Paraaortic lymph node (tissue), 1 donor: ENCODE measurements around a stretch of chr3.

GRCh38 chr3:70982357-70983423 is 600.8 kb downstream of the FOXP1 start:
- PRO-cap: bidirectional peak, plus-strand start at chr3:70983044, minus-strand start at chr3:70982889

- PRO-cap: no peak
Measured at GRCh38 chr3:71025451-71025934, 558.0 kb downstream of the FOXP1 start.

GRCh38 chr3:71063318-71063859 is 520.1 kb downstream of the FOXP1 start:
- PRO-cap: no peak

DNA sequence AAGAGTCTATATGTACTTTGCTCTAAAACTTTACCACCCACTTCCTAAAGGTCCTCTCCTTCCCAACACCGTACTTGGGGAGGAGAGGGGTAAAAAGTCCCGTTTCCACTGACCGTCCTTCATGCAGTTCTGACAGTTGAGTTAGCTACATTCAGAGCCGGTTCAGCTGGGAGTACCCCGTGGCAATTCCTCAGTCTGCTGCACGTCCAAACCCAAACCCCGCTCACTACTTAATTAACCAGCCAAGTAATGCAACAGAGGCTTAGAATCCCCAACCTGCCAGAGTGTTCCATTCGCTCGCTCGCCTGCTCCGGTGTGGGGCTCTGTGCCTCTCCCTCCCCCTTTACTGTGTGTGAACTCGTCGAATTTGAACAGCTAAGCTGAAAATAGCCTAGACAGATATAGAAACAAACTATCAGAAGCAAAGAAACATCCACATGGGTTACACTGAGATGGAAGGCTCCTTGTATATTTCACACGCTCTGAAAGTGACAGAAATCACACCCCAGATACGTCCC is 519.6 kb downstream of the FOXP1 start:
- PRO-cap: bidirectional peak, plus-strand start at position 193 of the sequence, minus-strand start at position 123 of the sequence

DNA sequence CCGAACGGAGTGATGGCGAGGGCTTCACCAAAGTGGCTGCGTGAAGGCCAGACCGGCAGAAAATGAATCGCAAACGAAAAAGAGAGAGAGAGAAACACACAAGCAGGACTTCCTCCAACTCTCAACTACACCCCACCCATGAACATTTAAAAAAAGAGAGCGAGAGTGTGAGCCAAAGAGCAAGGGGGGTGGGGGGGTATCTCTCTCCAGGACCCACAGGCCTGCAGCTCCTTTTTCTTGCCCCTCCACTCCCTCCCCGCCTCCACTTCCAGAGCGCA is 519.2 kb downstream of the FOXP1 start:
- PRO-cap: bidirectional peak, plus-strand start at position 182 of the sequence, minus-strand start at position 123 of the sequence

- PRO-cap: no peak
Measured at GRCh38 chr3:71065729-71065864, 517.9 kb downstream of the FOXP1 start.

DNA sequence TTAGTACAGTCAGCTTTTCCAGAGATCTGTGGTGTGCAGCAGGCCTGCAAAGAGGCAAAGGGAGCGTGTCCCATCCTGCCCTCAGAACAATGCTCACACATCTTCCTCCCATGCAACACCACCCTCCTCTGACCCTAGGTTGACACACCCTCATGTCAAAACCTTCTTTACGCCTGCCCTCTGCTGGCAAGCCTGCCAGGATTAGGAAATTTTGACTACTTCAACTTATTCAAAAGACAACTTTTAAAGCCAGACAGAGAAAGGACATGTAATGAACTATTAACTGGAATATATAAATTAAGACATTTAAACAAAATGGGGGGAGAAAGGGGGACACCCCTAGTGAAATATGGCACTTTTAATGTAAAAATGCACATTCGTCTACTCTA is 513.7 kb downstream of the FOXP1 start:
- PRO-cap: unidirectional peak, minus-strand start at position 91 of the sequence

GRCh38 chr3:71133943-71134499 is 449.5 kb downstream of the FOXP1 start:
- PRO-cap: no peak

GRCh38 chr3:71163547-71164003 is 420.0 kb downstream of the FOXP1 start:
- PRO-cap: no peak

DNA sequence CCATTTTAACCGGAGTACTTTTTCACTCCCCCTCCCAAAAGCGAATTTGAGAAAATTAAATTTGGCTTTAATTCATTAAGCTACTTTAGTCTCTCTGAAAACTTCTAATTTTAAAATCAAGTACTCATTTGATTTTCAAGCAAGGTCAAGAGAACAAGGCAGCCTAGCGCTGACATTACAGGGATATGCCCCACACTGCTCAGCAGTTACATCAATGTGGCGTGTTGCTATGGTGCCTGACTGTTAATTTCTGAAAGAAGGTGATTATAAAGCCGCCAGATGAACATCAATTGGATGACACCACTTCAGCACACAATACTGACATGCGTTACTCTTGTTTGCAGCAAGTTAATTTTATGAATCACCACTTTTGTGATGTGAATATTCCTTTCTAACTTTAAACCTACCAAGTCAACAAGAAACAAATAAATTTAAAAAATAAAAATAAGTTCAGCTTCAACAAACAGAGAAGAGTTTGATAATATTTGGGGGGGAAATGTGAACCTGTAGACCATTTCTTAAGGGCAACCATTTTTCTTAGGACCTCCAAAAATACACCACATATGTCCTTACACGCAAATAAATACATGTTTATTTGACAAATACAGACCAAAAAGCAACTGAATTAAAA is 284.3 kb downstream of the FOXP1 start:
- PRO-cap: no peak

DNA sequence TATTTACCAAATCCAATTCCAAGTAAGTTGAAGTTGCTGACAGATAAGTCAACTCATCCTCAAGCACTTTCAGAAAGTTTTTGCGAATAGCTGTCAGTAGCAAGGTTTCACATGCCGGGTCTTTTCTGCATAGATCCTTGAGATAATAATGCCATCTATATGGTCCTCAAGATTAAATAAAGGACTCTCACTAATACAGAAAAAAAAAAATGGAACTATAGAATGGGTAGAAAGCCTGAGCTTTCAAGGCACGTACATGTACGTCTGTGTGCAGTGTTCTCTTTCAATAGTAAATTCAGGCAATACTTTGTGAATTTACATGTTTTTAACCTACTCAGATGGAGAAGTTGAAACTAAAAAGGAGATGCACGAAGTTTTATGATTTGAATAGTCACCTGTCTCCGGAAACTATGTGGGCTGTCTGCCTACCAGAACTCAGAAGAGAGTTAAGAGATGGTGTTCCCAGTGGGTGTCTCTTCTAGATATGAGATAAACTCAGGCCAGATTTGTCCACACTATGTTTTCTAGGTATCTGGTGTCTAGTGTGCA is 223.0 kb downstream of the FOXP1 start:
- PRO-cap: bidirectional peak, plus-strand start at position 438 of the sequence, minus-strand start at position 297 of the sequence

DNA sequence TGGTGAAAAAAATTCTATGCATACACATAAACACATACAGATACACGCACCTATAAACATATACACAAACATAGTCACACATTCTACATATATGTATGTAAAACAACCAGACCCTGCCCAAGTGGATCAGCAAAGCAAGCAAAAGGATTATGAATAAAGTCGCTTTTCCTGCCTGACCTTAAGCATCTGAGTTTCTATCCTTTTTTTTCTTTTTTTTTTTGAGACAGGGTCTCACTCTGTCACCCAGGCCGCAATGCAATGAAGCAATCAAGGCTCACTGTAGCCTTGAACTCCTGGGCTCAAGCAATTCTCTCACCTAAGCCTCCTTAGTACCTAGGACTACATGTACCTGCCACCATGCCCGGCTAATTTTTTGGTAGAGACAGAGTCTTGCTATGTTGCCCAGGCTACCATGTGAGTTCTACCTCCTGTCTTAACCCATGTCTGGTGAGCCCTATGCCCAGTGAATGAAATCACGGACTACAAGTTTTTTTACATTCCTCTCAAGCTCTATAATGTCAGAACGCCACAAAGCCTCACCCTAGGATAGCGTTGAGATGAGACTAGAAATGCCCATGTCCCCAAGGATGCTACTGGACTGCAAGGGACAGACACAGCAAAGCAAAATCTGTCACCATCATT is 162.9 kb downstream of the FOXP1 start:
- PRO-cap: no peak

GRCh38 chr3:71455966-71456563 is 127.5 kb downstream of the FOXP1 start:
- PRO-cap: bidirectional peak, plus-strand start at chr3:71456347, minus-strand start at chr3:71456289

DNA sequence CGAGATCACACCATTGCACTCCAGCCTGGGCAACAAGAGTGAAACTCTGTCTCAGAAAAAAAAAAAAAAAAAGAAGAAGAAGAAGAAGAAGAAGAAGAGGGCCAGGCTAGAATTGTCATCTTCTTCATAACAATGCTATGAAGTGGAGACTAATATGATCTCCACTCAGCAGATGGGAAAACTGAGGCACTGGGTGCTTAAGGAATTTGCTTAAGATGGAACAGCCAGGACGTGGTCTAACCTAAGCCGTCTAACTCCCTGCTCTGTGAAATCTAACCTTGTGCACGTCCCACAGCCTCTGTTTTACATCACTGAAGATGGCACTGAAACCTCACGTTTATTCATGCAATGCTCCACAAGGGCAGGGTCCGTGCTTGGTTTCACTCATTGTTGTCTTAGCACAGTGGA is 118.3 kb downstream of the FOXP1 start:
- PRO-cap: no peak

DNA sequence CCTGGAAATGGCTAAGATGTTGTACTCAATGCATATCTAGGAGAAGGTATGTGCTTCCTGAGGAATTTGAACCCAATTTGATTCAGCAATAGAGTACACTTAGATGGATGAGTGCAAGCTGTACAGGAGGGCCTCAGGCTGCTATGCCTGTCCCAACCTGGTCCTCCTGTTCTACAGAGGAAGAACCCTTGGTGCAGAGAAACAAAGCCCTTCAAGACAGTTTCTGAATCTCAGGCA is 15.4 kb downstream of the FOXP1 start:
- PRO-cap: no peak

GRCh38 chr3:71585180-71585568 is 1.6 kb upstream of the FOXP1 start:
- PRO-cap: no peak

DNA sequence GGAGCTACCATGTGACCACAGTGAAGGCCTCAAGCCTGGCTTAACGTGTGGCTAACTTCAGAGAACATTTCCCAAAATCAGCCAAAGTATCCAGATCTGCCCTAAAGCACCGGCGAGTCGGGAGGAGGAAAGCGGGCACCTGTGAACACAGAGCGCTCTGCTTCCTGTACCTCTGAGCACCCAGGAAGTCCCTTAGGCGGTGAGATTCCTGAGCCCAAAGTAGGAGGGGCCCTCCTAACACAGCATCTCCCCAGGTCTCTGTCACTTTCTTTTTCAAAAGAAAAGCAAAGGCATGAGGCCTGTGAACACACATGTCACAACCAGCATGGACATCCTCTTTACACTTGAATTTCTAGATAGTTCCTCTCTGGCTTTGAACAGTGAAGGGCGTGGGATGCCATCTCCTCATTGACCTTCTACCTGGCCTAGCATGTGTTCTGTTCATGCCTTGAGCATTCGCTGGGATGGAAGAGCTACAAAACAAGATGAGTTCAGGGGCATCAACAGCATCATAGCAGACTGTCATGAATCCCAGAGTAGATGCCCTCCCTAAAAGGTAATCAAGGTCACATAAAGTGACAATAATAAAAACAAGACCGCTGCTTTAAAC is 1.1 kb upstream of the EIF4E3 start:
- PRO-cap: unidirectional peak, minus-strand start at position 174 of the sequence

DNA sequence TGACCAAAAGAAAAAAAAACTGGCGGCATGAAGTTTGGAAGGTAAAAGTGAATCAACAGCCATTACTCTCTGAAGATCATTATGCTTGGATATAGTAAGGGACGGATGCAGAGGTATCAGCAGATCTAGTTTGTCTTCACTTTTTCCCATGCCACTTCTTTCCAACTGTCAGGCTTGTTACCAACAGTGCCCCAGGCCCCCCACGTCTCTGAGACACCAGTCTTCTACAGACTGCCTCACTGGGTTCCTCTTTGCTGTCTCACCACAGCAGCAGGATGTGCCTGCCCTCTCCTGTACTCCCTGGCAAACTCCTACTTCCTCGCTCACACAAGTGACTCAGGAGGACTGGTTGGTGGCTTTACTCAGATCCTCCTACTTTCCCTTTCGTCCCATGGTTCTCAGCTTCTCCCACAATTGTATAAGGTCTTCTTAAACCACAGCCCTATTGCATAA is 246.5 kb upstream of the PROK2 start:
- PRO-cap: no peak

DNA sequence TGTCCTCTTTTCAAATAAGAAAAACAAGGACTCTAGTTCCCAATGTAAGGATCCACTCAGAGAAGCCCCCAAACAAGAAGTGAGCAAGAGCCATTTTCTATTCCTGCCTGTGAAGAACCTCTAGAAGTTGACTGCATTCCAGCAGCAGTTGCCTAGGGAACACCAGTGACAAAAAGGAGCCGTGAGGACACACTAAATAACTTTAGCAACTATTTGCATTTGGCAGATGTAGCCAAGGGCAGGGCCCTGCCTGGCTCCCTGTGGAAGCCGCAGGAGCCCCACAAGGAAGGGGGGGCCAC is 470.2 kb upstream of the PROK2 start:
- PRO-cap: no peak

DNA sequence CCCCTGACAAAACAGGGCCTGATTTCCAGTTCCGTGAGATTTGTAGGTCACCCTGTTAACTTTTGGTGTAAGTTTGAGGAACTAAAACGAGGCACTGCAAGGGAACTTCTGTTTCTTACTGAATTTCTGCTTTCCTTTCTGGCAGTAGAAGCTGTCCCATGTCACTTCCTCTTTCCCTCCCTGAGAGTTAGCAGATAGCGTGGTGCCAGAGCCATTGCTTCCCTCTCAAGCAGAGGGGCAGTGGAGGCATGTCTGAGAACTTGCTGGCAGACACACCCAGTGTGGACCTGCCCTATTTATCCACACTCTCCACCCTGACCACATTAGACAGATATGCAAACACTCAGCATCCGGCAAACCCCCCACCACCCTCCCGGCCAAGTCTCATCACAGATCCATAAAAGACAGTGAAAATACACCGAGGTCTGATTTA is 324.8 kb downstream of the SHQ1 start:
- PRO-cap: unidirectional peak, minus-strand start at position 110 of the sequence